Placental epithelial cell (primary cell): ENCODE results near the gene GAD1.

DNA sequence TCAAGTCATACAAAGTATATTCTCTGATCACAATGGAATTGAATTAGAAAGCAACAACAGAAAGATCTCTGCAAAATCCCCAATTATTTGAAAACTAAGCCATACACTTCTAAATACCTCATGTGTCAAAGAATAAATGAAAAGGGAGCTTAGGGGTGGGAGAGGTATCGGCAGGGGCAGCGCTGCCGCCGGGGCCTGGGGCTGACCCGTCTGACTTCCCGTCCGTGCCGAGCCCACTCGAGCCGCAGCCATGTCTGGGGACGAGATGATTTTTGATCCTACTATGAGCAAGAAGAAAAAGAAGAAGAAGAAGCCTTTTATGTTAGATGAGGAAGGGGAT, 18.7 kb upstream of the ERICH2 start:
- CAGE, long polyA plus RNA = no peak

DNA sequence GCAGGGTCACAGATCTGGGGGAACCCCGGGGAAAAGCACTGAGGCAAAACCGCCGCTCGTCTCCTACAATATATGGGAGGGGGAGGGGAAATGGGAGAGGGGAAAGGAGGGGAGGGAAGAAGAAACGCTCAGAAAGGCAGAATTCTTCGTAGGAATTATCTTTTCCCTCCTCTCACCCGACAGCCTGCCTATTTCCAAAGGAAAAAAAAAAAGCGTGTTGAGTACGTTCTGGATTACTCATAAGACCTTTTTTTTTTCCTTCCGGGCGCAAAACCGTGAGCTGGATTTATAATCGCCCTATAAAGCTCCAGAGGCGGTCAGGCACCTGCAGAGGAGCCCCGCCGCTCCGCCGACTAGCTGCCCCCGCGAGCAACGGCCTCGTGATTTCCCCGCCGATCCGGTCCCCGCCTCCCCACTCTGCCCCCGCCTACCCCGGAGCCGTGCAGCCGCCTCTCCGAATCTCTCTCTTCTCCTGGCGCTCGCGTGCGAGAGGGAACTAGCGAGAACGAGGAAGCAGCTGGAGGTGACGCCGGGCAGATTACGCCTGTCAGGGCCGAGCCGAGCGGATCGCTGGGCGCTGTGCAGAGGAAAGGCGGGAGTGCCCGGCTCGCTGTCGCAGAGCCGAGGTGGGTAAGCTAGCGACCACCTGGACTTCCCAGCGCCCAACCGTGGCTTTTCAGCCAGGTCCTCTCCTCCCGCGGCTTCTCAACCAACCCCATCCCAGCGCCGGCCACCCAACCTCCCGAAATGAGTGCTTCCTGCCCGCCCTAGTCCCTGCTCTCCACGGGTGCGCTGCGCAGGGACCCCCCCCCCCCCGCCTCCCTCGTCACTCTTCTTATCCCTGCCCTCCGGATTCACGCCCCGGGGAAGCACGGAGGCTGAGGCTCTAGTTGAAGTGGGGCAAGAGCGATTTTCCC, at the start of gene GAD1:
Gene GAD1 (plus strand): TSS at position 465 of the 917 bp plus-strand sequence.
- CAGE, long polyA plus RNA = no peak

DNA sequence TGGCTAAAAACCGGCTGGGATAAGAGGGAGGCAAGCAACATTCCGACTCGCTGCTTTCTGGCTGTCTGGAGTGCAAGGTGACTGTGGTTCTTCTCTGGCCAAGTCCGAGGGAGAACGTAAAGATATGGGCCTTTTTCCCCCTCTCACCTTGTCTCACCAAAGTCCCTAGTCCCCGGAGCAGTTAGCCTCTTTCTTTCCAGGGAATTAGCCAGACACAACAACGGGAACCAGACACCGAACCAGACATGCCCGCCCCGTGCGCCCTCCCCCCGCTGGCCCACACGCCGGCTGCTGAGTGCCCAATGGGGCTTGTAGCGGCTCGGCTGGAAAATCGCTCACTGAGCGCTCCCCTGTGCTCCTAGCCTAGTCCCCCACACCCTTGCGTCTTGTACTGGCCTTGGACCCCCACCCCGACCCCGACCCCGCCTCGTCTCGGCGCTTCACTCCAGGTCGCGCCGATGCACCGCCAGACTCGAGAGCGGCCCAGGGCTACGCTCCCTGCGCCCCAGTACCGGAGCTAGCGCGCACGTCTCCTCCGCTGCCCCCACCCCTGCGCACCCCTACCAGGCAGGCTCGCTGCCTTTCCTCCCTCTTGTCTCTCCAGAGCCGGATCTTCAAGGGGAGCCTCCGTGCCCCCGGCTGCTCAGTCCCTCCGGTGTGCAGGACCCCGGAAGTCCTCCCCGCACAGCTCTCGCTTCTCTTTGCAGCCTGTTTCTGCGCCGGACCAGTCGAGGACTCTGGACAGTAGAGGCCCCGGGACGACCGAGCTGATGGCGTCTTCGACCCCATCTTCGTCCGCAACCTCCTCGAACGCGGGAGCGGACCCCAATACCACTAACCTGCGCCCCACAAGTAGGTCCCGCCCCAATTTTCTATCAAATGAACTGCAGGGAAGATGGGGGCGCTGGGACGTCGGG, 1.4 kb downstream of the GAD1 start:
- CAGE, long polyA plus RNA = no peak

- CAGE, long polyA plus RNA = no peak
Observed at GRCh38 chr2:170968899-170969383, 39.9 kb downstream of the GORASP2 start.

- CAGE, long polyA plus RNA = no peak
Observed at GRCh38 chr2:170972849-170973228, 43.8 kb downstream of the GORASP2 start.

DNA sequence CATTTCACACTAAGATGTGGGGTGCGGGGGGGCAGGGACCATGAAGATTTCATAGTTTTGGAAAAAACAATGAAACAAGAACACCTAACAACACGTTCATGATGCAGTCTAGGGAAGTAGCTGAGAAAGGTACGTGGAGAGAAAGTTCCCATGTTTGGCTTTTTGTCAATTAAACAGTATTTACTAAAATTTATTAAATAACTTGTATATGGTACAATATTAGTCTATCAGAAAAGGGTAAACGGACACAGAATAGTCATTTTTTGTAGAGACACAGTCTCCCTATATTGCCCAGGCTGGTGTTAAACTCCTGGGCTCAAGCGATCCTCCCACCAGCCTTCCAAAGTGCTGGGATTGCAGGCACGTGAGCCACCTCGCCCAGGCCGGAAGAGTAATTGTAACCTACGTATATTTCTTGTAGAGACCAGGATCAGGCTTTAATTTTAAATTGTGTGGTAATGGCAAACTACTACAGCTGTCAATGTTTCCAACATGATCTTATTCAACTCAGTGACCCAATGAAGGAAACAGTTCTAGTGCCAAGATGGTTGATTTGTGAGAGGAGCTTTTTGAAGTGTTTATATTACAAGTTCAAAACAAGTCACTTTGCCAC, 55.6 kb downstream of the GORASP2 start:
- CAGE, long polyA plus RNA = no peak

DNA sequence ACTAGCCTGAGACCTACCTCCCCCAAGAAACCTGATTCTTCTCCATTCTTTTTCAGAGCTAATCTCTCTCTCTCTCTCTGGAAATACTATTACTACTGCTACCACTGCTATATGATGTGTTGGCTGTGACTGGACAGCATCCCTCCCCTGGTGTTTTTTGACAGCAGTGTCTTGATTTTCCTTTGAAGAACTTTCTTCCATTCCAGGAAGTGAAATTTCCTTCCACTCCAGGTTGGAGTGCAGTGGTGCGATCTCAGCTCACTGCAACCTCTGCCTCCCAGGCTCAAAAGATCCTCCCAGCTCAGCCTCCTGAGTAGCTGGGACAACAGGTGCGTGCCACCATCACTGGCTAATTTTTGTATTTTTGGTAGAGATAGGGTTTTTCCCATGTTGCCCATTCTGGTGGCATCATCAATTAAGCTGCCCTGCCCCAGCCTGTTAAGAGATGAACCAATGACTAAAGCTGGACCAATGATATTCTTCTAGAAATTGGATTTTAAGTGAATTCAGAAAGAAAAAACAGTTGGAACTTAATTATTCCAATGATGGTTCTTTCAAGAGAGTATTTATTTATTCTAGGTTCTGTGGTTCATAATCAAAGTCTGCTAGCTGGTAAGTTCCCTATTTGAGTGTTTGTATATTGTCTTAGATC, 112.6 kb downstream of the METTL8 start:
- CAGE, long polyA plus RNA = no peak

DNA sequence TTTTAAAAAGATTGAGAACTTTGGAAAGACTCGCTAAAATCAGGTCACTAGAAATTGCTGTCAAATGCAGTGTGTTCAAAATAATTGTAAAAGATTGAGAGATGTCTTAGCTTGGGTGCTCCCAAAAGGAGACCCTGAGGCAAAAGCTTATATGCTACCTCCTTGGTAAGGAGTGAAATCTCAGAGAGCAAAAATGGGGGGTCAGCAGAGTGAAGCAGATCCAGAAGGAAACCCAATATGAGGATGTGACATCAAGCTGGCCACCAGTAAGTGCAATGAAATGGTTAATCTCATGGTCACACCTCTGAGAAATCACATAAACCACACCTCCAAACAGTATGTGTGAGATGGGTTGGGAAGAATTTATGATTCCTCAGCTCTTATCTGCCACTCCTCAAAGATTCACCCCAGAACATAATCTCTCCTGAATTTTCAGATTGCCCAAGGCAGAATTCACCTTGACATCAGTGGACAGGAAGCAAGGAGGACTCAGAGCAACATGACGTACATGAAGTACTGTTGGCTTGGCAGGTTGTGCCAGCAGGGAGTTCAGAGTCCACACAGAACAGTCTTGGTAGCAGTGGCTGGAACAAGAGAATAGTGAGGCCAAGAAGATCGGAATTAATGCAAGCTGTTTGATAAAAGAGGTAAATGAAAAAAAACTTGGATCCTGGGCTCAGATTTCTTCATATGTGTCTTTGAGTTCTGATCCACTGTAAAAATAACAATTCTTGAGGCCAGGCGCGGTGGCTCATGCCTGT, 31.8 kb upstream of the CYBRD1 start:
- CAGE, long polyA plus RNA = no peak

DNA sequence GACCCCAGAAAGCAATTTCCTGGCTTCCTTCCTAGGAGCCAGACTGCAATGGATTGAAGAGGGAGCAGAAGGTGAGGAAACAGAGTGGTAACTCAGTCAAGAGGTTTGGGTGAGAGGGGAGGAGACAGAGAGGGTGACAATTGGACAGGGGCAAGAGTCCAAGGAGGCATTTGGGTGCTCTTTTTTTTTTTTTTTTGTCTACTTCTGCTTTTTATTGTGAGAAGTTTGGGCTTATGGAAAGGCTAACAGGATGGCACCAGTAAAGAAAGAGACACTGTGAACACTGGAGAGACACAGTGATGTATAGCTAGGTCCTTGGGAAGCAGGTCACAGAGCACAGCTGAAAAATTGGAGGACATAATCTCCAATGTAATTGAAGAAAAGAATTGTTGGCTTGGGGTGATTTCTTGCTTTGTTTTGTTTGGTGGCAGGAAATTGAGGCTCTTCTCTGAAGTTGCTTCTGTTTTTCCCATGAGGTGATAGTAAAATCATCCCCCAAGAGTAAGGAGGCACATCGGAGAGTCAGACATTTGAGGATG, 25.1 kb downstream of the CYBRD1 start:
- CAGE, long polyA plus RNA = no peak

GRCh38 chr2:171687596-171688597, 628 bp downstream of the DYNC1I2 start:
- CAGE, long polyA plus RNA = no peak

DNA sequence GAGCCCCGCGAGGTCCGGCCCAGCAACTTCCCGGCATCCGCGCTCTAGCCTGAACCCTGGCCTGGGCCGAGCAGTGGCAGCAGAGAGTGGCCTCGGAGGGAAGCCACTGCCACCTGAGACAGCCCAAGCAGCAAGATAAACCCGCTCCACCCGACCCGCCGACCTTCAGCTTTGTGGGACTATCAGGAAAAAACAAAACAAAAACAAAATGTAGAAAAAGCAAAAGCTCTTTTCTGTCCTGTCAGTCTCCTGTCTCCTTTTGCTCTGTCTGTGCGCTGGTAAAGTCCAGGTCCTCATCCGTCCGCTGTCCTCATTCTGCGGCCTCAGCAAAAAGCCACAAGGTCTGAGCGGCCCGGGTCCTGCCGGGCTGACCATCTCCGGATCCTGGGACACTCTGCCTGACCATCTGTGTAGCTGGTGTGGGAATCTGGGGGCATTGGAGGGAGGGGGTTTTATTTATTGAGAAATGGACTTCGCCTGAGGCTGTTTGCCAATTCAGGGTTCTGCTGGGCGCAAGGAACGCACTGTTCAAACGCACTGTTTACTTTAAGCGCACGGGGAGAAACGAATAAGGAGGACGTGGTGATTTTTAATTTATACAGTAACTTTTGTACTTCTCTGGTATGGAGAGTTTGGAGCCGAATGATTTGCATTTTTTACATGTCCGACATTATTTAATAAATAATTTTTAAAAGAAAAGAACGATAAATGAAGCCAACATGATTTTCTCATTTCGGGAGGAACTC, 3.3 kb downstream of the DLX1 start:
- CAGE, long polyA plus RNA = no peak

- CAGE, long polyA plus RNA = no peak
Observed at GRCh38 chr2:172094136-172095201, 8.2 kb downstream of the DLX2 start.

DNA sequence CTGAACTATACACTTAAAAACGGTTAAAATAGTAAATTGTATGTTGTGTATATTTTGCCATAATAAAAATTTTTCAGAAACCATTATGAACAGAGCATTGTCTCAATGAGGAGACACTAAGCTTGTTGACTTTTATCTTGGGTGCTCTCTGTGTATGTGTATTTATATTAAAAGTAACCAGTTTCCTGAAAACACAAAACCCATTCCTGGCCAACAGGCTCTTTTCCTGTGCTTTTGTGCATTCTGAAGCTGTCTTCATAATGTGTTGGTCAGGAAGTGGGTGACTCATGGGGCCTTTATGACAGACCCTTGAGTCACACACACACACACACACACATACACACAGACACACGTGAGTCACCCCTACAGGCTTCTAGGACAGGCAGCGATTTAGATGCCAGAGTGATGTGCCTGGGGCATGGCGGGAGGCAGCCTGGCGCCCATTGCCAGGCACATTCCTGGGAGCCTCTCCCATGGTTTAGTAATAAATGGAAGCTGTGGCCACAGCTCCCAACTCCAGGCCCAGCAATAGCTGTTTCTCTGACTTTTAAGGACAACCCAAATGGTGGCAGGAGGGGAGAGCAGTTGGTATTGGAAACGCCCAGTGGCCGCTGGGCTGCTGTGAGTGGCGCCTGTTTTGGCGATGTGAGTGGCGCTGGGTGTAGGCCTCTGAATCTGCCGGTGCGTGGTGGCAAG, 150.5 kb upstream of the DLX2 start:
- CAGE, long polyA plus RNA = no peak

GRCh38 chr2:172287525-172288078, 139.8 kb upstream of the ITGA6 start:
- CAGE, long polyA plus RNA = no peak

DNA sequence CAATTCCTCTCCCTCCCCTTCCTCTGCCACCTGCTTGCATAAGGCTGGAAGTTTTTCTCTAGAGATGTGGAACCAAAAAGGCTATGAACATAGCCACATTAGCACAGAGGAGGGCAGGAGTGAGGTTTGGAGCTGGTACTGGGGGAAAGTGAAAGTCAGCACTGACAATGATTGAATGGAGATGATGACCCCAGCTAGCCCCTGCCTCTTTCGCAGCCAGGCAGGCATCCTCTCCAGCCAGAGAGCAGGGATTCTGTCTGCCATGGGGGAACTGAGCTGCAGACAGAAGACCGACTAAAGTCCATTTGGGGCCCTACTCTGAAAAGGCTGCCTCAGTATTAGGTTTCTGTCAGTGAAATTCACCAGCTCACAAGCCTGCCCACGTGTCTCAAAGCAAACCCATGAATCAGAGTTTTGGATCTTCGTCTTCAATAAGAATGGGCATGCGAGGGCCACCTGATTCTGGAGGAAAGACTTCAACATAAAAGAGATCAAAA, 87.8 kb upstream of the ITGA6 start:
- CAGE, long polyA plus RNA = no peak

DNA sequence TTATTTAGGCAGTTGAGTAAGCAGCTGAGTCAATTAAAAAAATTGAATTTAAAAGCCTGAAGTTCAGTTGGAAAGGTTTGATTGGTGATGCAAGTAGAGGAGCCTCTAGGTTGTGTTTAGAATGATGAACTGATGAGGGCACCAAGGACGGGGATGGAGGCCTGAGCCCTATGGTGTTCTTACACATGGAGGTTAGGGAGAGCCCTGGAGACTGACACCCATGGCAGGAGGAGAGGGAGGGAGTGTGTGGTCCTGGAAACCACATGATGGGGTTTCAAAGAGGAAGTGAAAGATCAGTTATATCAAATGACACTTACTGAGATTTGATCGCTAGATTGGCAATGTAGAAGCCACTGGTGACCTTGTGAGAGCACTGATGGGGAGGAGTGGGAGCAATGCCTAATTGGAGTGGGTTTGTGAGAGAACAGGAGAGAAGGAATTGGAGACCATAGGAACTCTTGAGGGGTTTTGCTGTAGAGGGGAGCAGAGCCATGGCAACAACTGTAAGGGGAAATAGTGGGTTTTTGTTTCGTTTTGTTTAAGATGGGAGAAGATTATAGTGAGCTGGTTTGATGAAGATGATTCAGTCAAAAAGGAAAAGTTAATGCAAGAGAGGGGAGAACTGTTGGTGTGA, 10.3 kb downstream of the ITGA6 start:
- CAGE, long polyA plus RNA = no peak

DNA sequence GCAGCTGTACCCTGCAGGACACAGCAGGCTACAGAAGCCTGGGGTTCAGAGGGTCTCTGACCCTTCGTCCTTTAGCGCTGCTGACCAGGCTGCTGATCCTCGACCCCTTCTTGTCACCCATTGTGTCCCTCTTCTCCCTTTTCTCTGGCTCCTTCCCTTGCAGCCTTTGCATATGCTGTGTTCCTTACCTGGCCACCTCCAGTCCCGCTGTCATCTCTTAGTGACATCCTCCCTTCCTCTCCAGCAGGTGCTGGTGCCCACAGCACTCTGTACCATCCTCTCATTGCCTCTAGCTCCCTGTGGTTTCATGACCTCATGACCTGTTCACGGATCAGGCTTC, 35.4 kb downstream of the ITGA6 start:
- CAGE, long polyA plus RNA = no peak

DNA sequence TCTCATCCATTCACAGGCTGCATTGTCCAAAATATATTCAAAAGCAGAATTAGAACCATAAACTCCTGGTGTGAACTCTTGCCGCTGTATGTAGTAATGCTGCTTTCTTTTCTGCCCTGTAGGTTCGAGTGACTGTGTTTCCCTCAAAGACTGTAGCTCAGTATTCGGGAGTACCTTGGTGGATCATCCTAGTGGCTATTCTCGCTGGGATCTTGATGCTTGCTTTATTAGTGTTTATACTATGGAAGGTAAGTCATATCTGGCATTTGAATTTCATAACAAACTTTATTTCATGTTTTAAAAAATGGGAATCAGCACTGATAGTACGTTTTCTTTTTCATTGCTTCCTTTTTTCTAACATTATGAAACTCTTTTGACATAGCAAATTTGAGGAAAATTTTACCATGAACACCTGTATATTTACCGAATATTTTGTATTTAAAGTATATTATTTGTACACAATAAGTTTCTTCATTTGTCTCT, 58.0 kb upstream of the PDK1 start:
- CAGE, long polyA plus RNA = no peak

DNA sequence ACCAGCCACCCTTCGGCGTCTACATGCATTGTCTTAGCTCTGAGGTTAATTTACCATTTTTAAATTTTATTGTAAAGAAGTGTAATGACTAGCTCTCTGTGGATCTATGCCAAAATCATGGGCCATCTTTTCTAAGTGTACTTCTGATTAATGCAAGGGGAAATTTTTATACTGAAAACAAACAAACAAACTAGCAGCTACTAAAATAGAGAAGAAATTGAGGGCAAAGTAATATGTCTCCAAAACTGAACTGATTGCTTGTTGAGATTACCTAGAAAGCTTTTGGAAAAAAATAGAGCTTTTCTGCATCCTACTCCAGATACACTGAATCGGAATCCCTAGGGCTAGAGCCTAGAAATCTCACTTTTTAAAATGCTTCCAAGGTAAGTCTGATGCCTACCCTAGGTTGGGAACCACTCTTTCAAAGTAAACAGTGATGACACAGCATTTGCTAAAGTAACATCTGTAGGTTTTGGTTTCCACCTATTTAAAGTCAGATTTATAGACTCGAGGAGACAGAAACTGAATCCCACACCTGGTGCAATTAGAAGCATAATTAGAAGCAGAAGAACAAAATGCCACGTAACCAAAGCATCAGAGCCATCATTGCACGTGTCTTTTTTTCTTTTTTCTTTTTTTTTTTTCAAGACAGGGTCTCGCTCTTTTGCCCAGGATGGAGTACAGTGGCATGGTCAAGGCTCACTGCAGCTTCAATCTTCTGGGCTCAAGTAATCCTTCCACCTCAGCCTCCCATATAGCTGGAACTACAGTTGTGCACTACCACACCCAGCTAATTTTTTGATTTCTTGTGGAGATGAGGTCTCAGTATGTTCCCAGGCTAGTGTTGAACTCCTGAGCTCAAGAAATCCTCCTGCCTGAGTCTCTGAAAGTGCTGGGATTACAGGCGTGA, 40.8 kb downstream of the PDK1 start:
- CAGE, long polyA plus RNA = no peak

DNA sequence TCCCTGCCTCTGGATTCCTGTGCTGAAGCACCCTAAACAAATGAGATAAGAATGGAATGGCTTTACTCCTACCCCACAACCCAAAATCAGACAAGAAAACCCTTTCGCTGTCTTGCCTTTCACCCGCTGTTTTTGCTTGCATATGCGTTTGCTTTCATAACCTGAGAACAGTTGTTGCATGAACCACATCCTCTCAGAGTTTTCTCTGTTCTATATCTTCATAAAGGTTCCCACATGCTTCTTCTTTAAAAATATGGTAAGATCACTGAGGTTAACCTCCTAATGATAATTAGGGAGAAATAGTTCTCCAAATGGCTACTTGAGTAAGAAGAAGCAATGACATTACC, 132.1 kb upstream of the MAP3K20 start:
- CAGE, long polyA plus RNA = no peak